ENCODE data around the gene CALB2.

GRCh38 chr16:70681384-70682380, 4.2 kb downstream of the MTSS2 start:
- PRO-cap, 2 experiments: no peak in any of the 2 experiments

- PRO-cap, 2 experiments: no peak in any of the 2 experiments
These were observed 40.0 kb upstream of the MTSS2 start for GRCh38 chr16:70725767-70726387.

DNA sequence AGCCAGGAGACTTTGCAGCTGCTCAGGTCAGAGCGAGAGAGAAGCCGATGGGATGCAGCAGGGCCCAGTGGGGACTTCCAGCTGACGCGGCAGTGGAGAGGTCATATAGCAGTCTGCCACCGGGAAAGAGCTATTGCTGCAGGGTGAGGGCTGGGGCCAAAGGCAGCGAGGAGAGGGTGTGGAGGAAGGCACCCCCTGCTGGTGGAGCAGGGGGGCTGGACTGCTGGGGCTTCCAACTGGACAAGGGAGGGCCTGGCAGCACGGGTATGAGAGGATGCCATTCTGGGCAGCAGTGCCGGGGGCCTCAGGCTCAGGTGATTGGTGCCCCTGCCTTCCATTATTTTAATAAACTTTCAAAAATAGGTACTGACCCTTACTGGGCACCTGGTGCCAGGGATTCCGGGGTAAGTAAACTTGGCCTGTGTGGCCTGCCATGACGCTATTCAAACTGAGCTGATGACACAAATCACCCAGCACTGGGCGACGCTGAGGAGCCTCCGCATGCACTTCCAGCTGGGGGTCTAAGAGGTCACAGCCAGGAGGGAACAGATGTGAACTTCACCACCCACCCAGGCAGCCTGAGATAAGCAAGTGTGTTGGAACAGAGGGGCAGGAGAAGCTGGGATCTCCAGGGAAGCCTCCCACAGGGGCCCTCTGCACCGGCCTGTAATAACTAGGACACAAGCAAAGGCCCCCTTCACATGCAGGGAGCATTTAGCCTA, 52.7 kb upstream of the MTSS2 start:
- PRO-cap, 2 experiments: no peak in any of the 2 experiments

GRCh38 chr16:70785578-70786017, 15.4 kb downstream of the VAC14 start:
- PRO-cap, 2 experiments: no peak in any of the 2 experiments

GRCh38 chr16:71230242-71230567, 317 bp downstream of the HYDIN start:
- PRO-cap, 2 experiments: no peak in any of the 2 experiments

DNA sequence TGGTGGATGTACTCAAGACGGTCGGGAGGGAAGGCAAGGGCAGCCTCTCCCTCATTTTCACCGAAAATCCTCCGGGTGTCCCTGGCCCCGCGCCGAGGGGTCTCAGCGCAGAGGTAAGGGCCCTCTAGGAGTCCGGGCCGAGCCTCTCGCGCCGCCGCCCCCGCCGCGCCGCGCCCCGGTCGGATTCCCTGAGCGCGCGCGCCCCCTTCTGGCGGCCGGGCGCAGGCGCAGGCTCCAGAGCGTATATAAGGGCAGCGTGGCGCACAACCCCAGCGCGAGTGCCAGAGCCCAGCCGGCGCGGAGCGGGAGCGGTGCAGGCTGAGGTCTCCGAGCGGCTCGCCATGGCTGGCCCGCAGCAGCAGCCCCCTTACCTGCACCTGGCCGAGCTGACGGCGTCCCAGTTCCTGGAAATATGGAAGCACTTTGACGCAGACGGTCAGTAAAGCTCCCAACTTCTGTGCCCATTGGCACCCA, at the start of gene CALB2:
Gene CALB2 (plus strand): TSS at position 272 of the 474 bp plus-strand sequence.
- PRO-cap, 2 experiments: no peak in any of the 2 experiments

DNA sequence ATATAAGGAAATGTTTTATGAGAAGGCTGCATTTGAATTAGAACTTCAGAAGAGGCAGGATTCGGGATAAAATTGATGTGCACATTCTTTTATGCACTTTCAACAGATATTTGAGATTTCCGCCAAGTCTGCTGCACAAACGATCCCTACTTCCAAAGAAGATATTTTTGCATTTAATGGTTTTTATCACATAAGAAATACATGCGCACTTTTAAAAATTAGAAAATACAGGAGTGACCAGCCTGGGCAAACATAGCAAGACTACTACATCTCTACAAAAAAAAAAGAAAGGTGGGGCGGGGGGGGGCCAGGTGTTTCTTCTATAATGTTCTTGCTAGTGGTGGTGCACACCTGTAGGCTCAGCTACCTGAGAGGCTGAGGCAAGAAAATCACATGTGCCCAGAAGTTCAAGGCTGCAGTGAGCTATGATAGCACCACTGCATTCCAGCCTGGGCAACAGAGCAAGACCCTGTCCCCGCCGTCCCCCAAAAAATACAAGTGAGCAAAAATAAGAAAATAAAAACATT, 10.8 kb upstream of the CHST4 start:
- PRO-cap, 2 experiments: no peak in any of the 2 experiments

GRCh38 chr16:71571860-71572442, 4.9 kb downstream of the TAT start:
- PRO-cap, 2 experiments: no peak in any of the 2 experiments

- PRO-cap, 2 experiments: peak in 2 of 2 experiments; most common plus-strand start chr16:71723007 (in 2); most common minus-strand start chr16:71722933 (in 1)
These were observed 1.7 kb downstream of the PHLPP2 start for GRCh38 chr16:71722565-71723416.

- PRO-cap, 2 experiments: peak in 2 of 2 experiments; most common minus-strand start chr16:71758482 (in 2)
These were observed 33.8 kb upstream of the PHLPP2 start for GRCh38 chr16:71758278-71758730.

DNA sequence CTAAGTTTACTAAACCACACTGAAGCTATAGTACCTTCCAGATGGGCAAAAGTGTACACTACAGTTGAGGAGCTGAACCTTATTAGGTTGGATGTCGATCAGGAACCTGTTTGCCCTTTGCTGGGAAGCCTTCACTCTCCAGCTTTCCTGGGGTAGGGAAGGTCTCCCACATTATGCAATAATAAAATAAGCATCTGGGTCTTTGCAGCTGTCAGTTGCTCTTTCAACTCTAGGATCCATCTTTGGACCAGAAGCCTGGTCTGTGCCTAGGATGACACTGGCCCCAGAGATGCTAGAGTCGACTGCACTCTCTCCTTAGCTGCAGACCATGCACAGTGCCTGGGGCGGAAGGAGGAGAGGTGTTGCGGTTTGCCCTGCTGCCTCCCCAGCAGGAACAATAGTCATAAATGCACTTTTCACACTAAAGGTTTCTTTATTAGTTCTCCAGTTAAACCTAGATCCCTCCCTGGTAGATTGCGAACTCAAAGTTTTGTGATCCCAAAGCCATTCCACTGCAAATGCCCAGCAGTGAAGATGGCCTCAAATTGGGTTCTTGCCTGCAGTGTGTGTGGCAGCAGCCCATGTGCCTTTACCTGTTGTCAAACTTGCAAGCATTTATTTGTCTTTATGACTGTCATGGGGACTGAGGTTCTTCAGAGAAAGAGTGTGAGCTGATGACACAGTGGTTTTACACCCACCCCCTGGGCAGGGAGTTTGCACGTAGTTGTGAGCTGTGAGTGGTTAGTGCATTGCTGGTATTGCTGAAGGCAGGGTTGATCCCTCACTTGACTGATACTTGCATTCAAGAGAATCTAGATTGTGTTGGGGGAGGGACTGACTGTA, 10.2 kb downstream of the ATXN1L start:
- PRO-cap, 2 experiments: peak in 1 of 2 experiments; most common plus-strand start position 744 of the sequence (in 1); most common minus-strand start position 601 of the sequence (in 1)

GRCh38 chr16:72013812-72015074, 5.7 kb downstream of the DHODH start:
- PRO-cap, 2 experiments: no peak in any of the 2 experiments

- PRO-cap, 2 experiments: no peak in any of the 2 experiments
These were observed 2.5 kb upstream of the HPR start for GRCh38 chr16:72060329-72061121.

DNA sequence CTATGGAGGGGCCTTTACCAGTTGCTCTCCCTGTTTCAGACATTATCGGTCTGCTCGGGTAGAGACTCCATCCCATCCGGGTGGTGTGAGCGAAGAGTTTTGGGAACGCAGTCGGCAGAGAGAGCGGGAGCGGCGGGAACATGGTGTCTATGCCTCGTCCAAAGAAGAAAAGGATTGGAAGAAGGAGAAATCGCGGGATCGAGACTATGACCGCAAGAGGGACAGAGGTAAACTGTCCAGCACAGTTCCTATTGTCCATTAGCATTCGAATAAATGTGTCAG, 3.1 kb downstream of the DHX38 start:
- PRO-cap, 2 experiments: no peak in any of the 2 experiments

- PRO-cap, 2 experiments: no peak in any of the 2 experiments
These were observed 259.5 kb downstream of the ZFHX3 start for GRCh38 chr16:72788303-72788996.

- PRO-cap, 2 experiments: no peak in any of the 2 experiments
These were observed 186.9 kb downstream of the ZFHX3 start for GRCh38 chr16:72860789-72861677.

DNA sequence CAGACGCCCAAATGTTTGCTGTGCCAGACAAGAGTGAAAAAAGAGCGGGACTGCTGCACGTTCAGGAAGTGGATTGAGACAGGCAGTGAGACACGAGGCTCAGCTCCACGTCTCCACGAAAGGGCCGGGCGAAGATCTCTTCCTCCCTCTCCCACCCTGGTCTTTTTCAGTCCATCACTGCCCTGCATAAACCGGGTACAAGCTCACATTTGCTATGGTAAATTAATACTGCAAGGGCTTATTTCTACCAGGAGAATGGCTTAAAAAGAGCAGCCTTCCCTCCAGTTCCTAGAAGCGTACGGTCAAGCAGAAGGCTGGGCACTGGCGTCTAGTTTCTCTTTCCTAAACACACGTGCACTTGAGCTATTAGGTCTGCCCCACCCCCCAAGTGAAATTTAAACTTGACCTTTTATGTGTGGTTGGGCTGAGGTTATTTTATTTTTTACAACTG, 95.4 kb downstream of the ZFHX3 start:
- PRO-cap, 2 experiments: no peak in any of the 2 experiments

DNA sequence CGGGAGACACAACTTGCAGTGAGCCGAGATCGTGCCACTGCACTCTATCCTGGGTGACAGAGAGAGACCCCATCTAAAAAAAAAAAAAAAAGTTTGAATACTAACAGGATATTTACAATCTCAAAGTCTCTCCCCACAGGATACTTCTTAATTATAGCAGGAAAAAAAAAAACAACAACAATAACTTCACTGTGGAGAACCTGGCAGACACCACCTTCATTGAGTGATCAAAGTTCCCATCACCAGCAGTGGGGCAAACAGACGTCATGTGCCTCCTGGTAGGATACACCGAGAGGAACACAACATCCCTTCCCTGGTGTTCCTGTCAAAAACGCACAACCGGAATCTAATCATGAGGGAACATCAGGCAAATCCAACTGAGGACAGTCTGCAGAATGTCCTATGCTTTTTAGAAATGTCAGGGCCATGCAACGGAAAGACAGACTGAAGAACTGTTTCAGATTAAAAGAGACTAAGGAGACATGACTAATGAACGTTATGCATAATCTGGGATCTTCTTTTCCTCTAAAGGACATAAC, 80.0 kb downstream of the ZFHX3 start:
- PRO-cap, 2 experiments: no peak in any of the 2 experiments

GRCh38 chr16:72983645-72984598, 64.0 kb downstream of the ZFHX3 start:
- PRO-cap, 2 experiments: no peak in any of the 2 experiments

GRCh38 chr16:72984932-72985833, 62.7 kb downstream of the ZFHX3 start:
- PRO-cap, 2 experiments: no peak in any of the 2 experiments